Measurements from ENCODE around the gene CMTM5.

DNA sequence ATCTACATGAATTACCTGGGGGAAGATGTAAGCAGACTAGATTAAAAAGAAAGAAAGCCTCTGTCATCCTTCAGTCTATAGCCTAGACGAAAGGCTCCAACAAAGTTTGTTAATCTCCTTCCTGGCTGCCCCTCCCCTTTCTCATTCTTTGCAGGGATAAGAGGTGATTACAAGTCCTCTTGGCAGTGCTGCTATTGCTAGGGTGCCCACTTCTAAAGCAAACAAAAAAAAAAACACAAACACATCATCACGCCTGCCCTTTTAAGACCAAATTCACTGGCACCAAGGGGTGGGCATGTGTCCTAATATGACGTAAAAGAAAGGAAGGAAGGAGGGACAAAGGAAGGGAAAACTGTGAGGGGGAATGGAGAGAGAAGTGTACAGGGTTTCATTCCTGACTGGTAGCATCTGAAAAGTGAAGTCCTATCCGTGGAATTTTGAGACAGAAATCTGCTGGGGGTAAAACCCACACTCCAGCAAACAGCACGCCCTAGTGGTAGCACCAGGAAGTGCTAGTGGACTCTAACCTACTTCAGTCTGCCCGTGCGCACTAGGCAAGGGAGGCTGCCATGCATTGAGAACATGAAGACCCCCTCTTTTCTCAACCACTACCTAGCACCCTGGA lies 2.7 kb upstream of the SLC7A7 start:
- RAMPAGE, long total RNA: no peak
- RRBS, 2 experiments: no CpG with 5 or more reads among the region's 7 CpGs
CAGE:
- cytosol, long polyA minus RNA: no peak
- cytosol, long polyA plus RNA: no peak
- long polyA plus RNA: no peak
- nucleolus, long total RNA: no peak
- nucleus, long polyA plus RNA: no peak
- nucleus, long total RNA: no peak

DNA sequence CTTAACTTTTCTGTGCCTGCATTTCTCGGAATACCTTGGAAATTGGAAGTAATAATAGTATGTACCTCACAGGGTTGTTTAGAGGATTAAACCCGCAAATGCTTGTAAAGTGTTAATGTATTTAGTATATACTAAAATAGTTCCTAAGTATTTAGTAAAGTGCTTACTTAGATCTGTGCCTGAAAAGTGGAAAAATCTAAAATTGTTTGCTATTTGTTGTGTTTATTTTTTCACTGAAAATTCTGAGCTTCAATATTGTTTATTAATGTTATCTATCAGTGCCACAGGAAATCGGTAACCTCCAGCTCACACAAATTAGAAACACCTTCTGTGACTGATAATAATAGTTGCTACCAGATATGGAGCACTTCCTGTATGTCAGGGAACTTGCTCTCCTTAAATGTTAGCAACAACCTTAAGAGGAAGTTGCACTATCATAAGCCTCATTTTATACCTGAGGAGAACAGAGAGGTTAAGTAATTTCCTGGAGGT lies 779 bp upstream of the LRP10 start:
- RAMPAGE, long total RNA: no peak
- RRBS, 2 experiments: no CpG with 5 or more reads among the region's 3 CpGs
CAGE:
- cytosol, long polyA minus RNA: no peak
- cytosol, long polyA plus RNA: no peak
- long polyA plus RNA: no peak
- nucleolus, long total RNA: no peak
- nucleus, long polyA plus RNA: no peak
- nucleus, long total RNA: no peak

DNA sequence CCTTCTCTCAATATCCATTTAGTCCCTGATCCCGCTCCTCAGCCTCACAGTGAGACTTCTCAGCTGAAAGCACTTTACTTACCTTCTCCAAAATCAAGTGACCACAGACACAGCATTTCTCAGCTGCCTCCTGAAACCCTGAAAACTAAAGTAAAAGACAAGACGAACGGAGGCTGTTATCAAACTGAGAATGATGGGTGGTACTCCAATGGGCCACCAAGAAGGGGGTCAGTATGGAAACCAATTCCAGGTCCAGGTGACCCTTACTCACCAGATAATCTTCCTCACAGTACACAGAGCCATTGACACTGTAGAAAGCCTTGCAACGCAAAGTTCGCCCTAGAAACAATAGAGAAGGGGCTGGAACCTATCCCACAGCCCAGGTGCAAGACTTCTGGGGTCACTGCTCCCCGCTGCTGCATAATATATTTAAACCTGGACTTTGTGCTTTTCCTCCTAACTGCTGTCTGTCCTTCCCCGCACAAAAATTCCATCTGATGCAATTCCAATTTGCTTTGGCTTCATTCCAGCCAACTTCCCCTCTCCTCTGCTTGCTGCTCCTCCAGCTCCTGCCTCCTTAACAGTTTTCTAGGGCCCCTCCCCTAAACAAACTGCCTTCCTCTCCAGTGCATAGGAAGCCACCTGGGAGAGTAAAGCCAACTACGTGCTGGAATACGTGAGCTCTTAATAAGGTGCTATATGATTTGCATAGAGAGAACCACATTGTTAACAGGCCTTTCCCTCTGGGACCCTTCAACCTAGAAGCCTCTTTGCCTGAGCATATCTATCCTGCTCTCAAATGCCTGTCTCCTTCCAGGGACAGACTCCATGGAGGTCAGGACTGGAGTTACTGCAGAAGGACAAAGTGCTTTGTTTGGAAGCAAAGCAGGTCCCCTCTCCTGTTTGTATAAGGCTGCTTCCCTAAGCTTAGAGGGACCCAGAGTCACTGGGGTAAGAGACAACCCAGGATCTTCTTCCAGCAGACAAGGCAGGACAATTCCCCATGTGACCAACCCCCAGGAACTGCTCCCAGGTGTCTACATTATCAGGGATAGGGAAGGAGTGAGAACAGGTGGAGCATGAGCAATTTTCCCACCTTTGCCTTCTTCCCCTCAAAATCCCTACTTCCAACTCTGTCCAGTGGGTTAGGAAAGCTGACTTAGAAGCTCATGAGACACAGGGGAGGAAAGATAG lies 5.6 kb downstream of the AJUBA start:
- RAMPAGE, long total RNA: no peak
- RRBS, 2 experiments: no CpG with 5 or more reads among the region's 9 CpGs
CAGE:
- cytosol, long polyA minus RNA: no peak
- cytosol, long polyA plus RNA: start-site peak on the minus strand centred at position 574 of the sequence, 62 bp wide, 169 and 196 reads in 2 replicates
- long polyA plus RNA: start-site peak on the minus strand centred at position 576 of the sequence, 58 bp wide, 386 and 262 reads in 2 replicates
- nucleolus, long total RNA: start-site peak on the minus strand centred at position 623 of the sequence, 83 bp wide, 27 reads
- nucleus, long polyA plus RNA: start-site peak on the minus strand centred at position 580 of the sequence, 68 bp wide, 86 and 77 reads in 2 replicates
- nucleus, long total RNA: no peak

DNA sequence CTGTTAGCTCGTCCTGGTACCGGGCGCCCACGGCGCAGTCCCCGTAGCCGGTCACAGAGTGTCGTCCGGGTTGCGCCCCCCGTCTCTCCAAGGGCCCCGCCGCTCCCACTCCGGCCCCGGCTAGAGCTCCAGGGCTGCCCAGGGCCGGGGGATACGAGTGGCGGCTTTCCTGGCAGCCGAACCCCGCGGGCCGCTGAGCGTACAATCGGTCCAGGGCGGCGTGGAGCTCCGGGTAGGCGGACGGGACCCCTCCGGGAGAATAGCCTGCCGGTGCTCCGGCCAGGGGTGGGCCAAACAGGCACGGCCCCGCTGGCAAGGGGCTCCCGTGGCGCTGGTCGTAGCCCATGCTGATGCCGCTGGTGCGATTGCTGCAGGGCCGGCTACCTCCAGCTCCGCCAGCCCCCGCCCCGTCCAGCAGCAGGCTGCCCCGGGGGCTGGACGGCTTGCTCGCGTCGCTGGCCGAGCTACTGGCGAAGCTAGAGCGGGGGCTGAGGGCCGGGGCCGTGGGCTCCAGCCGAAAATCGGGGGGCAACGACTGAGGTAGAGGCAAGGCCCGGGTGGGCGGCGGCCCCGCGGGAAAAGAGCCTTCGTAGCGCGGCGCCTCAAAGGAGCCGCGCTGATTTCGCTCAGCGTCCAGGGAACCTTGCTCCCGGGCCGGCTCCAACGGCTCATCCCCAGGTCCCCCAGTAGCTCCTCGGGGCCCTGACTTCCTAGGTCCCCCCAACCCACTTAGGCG lies 760 bp downstream of the AJUBA start:
- RAMPAGE, long total RNA: no peak
- RRBS, 2 experiments: 24 to 25% methylated on average over 41 to 49 of the region's 74 CpGs
CAGE:
- cytosol, long polyA minus RNA: no peak
- cytosol, long polyA plus RNA: no peak
- long polyA plus RNA: no peak
- nucleolus, long total RNA: no peak
- nucleus, long polyA plus RNA: no peak
- nucleus, long total RNA: no peak

DNA sequence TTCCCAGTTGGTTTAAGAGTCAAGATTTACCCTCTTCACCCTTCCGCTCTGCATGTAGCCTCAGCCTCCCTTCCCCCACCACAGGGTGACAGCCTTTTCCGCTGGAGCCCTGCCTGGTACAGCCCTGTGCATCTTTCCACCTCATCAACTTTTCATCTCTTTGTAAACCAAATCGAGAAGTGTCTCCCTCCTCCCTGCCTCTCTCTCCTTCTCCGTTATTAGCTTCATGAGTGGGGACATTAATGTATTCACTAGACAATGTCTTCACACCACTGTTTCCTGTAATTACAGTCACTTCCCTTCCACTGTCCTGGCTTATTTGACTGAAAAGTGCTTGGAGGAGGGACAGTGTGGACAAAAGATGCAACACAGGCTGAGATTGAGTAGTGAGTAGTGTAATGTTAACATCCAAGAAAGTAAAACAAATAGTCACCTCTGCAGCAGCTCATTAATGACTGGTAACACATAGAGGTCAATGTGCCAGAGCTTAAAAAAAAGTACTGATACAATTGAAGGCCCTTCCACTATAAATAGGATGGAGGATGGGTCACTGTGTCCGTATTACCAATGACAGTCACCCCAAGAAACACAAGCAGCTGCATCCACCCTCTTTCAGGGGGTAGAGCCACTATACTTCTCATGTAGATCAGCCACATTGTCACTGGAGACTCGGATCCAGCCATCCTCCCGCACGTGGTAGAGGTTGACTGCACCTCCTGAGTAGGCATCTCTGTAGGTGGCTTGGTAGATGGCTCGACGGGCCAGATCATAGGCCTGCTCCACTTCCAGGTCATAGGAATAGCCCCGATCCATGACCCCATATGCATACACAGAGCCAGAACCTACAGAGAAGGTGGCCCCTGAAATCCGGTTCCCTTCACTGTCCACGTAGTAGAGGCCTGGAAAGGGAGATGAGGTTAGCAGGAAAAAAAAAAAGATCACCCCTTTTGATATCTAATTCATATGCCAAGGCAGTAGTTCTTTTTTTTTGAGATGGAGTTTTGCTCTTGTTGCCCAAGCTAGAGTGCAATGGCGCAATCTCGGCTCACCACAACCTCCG lies 8.9 kb downstream of the PSMB5 start:
- RAMPAGE, long total RNA: no peak
- RRBS, 2 experiments: no CpG with 5 or more reads among the region's 16 CpGs
CAGE:
- cytosol, long polyA minus RNA: no peak
- cytosol, long polyA plus RNA: start-site peak on the minus strand centred at position 546 of the sequence, 131 bp wide, 551 and 885 reads in 2 replicates; start-site peak on the minus strand centred at position 715 of the sequence, 9 bp wide, 74 and 49 reads in 2 replicates
- long polyA plus RNA: no peak
- nucleolus, long total RNA: no peak
- nucleus, long polyA plus RNA: no peak
- nucleus, long total RNA: no peak

DNA sequence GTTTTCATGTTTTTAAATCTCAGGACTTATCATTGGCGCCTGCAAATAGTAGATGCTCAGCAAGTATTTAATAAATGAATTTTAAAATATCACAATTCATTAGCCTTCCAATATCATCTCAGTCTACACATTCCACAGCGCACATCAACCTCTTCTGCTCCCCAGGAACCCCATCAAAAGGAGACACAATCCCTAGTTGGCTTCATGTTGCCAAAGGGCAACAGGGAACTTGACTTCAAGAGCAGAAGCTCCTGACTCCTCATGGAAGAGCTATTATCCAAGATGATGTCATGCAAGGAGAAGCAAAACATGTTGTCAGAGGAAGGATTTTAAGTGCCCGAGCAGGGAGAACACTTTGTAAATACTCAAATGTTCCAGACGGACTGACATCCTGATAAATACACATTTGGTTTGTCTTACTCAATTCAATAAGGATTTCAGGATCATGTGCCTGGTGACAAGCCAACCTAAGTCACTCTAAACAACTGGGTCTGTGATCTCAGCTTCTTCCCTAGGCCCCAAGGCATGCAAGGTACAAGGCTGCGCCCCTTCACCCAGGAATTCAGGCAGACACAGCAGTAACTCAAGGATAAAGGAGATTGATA lies 26.6 kb upstream of the CEBPE start:
- RAMPAGE, long total RNA: no peak
- RRBS, 2 experiments: no CpG with 5 or more reads among the region's 5 CpGs
CAGE:
- cytosol, long polyA minus RNA: no peak
- cytosol, long polyA plus RNA: no peak
- long polyA plus RNA: no peak
- nucleolus, long total RNA: no peak
- nucleus, long polyA plus RNA: no peak
- nucleus, long total RNA: no peak

DNA sequence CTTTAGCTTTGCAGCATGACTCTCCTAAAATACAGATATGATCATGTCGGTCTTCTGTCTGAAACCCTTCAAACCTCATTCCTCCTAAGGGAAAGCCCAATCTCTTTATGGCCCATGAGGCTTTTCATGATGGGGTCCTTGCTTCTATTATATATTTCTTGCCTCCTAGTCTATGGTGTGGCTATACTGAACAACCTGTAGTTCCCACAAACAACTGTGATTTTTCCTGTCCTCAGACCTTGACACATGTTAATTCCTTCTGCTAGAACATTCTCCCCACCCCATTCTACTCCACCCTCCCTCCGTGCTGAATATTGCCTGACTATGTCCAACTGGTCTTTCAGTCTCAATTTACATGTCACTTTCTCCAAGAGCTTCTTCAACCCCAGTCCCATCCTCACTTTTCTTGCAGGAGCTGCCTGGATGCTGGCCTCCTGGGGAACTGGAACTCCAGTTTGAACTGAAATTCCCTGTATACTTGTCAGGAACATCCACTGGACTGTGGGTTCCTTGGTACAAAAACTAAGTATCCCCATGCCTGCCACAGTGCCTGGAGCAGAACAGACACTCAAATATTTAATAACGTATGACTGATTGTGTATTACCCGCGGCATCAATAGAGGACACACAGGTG lies 25.9 kb downstream of the SLC7A8 start:
- RAMPAGE, long total RNA: no peak
- RRBS, 2 experiments: no CpG with 5 or more reads among the region's 5 CpGs
CAGE:
- cytosol, long polyA minus RNA: no peak
- cytosol, long polyA plus RNA: no peak
- long polyA plus RNA: no peak
- nucleolus, long total RNA: no peak
- nucleus, long polyA plus RNA: no peak
- nucleus, long total RNA: no peak

- RAMPAGE, long total RNA: no peak
- RRBS, 2 experiments: no CpG with 5 or more reads among the region's 5 CpGs
CAGE:
- cytosol, long polyA minus RNA: no peak
- cytosol, long polyA plus RNA: no peak
- long polyA plus RNA: no peak
- nucleolus, long total RNA: no peak
- nucleus, long polyA plus RNA: no peak
- nucleus, long total RNA: no peak
These were observed 7.3 kb downstream of the PPP1R3E start for GRCh38 chr14:23295423-23295685.

DNA sequence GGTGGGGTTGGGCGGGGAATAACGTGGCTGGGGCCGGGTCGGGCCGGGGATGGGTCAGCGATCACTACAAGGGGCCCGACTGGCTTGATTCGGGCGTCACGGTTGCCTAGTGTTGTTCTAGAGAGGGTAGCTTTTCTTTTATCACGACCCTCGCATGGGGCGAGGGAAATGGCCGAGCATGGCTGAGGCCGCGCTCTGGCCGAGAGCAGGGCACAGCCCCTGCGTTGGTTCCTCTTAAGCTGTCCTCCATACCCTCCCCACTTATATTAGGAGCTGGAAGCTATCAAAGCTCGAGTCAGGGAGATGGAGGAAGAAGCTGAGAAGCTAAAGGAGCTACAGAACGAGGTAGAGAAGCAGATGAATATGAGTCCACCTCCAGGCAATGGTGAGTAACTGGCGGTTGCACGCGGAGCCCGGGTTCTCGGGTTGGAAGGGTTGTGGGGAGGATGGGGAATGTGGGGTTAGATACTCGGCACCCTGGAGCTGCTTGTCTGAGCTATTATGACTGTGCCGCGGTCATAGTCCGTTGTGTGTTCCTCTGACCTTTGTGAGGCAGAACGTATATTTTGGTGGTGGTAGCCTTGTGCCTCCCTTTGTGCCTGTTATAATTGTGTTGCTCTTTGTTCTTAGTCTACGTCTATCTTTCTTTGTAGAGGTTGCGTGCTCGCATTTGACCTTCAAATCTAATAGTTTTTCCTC lies 803 bp downstream of the PABPN1 start:
- RAMPAGE, long total RNA: no peak
- RRBS, 2 experiments: 0% methylated on average over 3 of the region's 33 CpGs
CAGE:
- cytosol, long polyA minus RNA: no peak
- cytosol, long polyA plus RNA: no peak
- long polyA plus RNA: no peak
- nucleolus, long total RNA: no peak
- nucleus, long polyA plus RNA: no peak
- nucleus, long total RNA: no peak

DNA sequence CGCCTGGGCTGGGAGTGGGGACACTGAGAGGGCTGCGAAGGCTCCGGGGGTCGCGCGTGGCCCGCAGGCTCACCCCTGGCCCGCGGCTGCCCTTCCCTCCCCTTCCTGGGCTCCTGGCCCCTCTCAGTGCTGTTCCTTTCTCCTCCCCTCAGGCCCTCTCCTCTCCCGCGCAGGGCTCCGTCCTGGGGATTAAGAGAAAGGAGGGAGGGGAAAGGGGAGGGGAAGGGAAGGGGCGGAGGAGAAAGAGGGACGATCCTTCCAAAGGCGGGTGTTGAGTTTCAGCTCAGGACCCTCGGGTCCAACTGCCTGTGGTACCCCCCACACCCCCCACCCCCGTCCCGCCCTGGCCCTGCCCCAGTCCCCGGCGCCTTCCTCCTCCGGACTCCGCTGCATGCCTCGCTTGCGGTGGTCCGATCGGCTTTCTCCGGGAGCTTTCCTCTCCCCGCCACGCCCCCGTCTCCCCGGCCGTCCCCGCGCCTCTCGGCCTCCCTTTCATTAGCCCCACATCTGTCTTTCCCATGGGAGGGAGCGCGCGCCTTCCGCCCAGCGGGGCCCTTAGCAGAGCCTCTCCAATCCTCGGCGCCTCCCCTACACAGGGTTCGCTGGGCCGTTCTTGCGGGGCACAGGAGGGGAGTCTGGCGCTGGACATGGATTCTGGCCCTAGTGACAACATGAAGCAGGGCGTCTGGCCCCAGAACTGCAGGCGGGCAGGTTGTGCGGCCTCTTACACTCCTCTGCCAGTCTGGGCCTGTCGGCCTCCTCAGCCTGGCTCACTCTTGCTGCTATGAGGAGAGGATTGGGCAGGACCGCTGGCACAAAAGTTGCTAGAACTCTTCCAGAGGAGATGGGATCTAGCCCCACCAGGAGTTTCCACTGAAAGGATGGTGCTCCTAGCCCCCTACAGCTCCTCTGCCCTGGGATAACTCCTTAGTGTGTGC lies 1.4 kb upstream of the EFS start:
- RAMPAGE, long total RNA: no peak
- RRBS, 2 experiments: 56 to 64% methylated on average over 10 to 13 of the region's 51 CpGs
CAGE:
- cytosol, long polyA minus RNA: no peak
- cytosol, long polyA plus RNA: no peak
- long polyA plus RNA: no peak
- nucleolus, long total RNA: no peak
- nucleus, long polyA plus RNA: no peak
- nucleus, long total RNA: no peak

DNA sequence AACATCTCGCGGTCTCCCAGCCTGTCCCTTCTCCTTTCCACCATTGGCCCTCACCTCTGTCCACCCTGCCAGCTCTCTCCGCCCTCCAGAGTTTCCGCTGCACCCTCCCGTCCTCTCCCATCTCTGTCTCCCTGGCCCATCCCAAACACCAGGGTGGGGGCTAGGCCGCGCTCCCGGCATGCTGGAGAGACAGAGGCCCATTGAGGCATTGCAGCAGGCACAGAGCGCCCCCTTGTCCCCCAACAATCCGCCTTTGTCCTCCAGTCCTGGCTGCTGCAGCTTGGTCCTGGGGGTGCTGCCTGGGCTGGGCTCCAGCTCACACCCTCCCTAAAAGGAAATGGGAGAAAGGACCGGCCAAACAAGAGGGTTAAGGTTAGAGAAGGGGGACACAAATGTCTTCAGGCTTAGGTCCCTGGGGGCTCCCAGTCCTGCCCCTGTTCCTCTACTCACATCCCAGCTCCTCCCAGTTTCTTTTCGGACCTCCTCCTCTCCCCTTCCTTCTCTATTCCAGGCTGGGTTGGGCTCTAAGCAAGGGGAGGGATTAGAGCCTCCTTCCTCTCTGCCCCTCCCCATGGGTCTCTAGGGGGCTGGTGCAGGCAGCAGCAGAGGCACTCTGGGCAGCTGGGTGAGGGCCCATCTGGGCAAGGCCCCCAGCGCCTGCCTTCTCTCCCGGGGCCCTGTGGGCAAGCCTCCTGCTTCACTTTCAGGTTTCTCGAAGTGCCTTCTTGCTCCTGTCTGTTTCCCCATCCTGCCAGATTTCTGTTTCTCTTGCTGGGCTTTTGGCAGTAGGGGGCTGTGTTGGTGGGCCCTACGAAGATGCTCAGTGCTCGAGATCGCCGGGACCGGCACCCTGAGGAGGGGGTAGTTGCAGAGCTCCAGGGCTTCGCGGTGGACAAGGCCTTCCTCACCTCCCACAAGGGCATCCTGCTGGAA lies at the start of gene CMTM5:
Gene CMTM5, plus strand, starts transcription at position 611 of the 933 bp plus-strand sequence.
- RAMPAGE, long total RNA: no peak
- RRBS, 2 experiments: no CpG with 5 or more reads among the region's 22 CpGs
CAGE:
- cytosol, long polyA minus RNA: no peak
- cytosol, long polyA plus RNA: no peak
- long polyA plus RNA: no peak
- nucleolus, long total RNA: no peak
- nucleus, long polyA plus RNA: no peak
- nucleus, long total RNA: no peak

DNA sequence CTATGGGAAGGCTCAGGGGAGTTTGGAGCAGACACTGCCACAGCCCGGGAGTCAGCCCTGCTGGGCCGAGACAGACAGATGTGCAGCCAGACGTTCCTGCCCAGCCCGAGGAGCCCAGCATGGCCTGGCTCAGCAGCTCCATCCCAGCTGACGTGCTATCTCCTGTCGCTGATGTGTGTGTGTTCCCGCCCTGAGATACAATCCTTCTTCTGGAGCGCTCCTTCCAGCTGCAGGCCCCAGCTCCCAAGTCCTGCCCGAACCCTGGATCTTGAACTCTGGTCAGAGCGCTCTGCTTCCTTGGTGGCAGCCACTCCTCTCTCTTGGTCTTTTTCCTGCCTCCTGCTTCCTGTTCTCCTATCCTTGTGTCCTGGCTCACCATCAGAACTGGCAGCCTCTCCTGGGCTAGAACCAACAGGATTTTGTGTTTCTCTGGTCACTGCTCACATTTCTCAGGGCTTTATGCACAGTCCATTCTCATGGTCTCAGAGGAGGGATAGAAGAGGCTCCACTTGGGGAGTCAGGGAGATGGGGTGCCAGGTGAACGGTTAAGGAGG lies 3.8 kb downstream of the CMTM5 start:
- RAMPAGE, long total RNA: no peak
- RRBS, 2 experiments: no CpG with 5 or more reads among the region's 11 CpGs
CAGE:
- cytosol, long polyA minus RNA: no peak
- cytosol, long polyA plus RNA: no peak
- long polyA plus RNA: no peak
- nucleolus, long total RNA: no peak
- nucleus, long polyA plus RNA: no peak
- nucleus, long total RNA: no peak

DNA sequence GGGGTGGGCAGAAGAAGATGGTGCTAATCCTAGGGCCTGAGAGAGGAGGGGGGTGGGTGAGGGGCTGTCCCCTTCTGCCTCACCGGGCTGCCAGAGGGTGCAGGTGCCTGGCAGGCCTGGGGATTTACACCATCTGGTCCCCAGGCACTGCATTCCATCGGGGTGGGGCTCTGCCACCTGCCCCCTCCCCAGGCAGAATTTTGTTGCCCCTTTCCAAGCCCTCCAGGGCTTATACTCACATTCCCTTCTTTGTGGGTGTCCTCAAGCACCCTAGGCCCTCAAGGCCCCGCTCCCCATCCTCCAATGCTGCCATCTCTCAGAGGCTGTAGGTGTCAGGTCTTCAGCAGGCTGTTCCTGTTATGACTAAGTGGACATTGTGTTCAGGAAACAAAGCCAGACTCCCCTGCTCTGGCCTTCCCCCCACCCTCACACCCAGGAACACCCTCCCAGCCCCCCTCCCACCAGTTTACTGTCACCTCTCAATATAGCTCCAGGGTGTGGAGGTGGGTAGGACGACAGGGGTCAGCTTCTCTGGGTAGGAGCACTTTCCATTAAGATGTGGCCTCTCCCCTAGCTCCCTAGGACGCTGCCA lies 1.3 kb upstream of the MYH6 start:
- RAMPAGE, long total RNA: no peak
- RRBS, 2 experiments: no CpG with 5 or more reads among the region's 5 CpGs
CAGE:
- cytosol, long polyA minus RNA: no peak
- cytosol, long polyA plus RNA: no peak
- long polyA plus RNA: no peak
- nucleolus, long total RNA: no peak
- nucleus, long polyA plus RNA: no peak
- nucleus, long total RNA: no peak

GRCh38 chr14:23414345-23415012 lies 6.4 kb upstream of the MYH6 start:
- RAMPAGE, long total RNA: no peak
- RRBS, 2 experiments: no CpG with 5 or more reads among the region's 9 CpGs
CAGE:
- cytosol, long polyA minus RNA: no peak
- cytosol, long polyA plus RNA: no peak
- long polyA plus RNA: no peak
- nucleolus, long total RNA: no peak
- nucleus, long polyA plus RNA: no peak
- nucleus, long total RNA: no peak

DNA sequence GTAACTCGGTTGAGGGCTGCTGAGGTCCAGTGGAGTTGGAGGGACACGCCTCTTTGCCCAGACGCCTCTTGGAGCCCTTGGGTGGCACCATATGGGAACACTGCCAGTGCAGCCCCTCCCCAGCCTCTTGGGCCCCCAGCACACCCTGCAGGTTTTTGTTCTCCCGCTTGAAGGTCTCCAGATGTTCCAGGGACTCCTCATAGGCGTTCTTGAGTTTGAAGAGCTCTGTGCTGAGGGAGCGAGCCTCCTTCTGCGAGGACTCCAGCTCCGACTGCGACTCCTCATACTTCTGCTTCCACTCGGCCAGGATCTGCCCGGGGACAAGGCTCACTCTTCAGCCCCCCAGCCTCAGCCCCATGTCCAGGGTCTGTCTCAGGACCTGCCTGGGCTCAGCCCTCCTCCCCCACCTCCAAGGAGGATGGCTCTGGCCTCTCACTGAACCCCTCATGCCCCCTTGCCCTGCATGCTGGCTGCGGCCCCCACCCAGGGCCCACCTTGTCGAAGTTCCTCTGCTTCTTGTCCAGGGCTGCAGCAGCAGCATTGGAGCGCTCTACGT lies 9.0 kb upstream of the MYH6 start:
- RAMPAGE, long total RNA: no peak
- RRBS, 2 experiments: no CpG with 5 or more reads among the region's 15 CpGs
CAGE:
- cytosol, long polyA minus RNA: no peak
- cytosol, long polyA plus RNA: no peak
- long polyA plus RNA: no peak
- nucleolus, long total RNA: no peak
- nucleus, long polyA plus RNA: no peak
- nucleus, long total RNA: no peak

GRCh38 chr14:23524809-23525381 lies 26.7 kb downstream of the ZFHX2 start:
- RAMPAGE, long total RNA: no peak
- RRBS, 2 experiments: no CpG with 5 or more reads among the region's 19 CpGs
CAGE:
- cytosol, long polyA minus RNA: no peak
- cytosol, long polyA plus RNA: no peak
- long polyA plus RNA: no peak
- nucleolus, long total RNA: no peak
- nucleus, long polyA plus RNA: no peak
- nucleus, long total RNA: no peak

- RAMPAGE, long total RNA: no peak
- RRBS, 2 experiments: no CpG with 5 or more reads among the region's 3 CpGs
CAGE:
- cytosol, long polyA minus RNA: no peak
- cytosol, long polyA plus RNA: no peak
- long polyA plus RNA: no peak
- nucleolus, long total RNA: start-site peak on the minus strand at chr14:23561563-23561607, 15 reads
- nucleus, long polyA plus RNA: no peak
- nucleus, long total RNA: no peak
These were observed 5.4 kb downstream of the THTPA start for GRCh38 chr14:23561433-23561909.

DNA sequence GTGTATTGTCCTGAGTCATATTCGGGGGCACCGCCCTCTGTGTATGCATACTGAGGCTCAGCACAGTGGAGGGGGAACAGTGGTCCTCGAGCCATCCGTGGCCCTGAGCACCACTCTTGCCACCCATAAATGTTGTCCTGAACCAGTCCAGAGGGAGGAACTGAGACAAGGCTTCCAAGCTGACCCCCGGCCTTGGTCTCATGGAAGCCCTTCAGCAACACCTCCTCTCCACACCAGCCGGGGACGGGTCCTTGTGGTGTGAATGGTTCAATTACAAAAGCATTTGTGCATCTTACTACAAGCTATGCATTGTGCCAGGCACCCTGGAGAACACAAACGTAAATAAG lies 9.8 kb downstream of the DHRS2 start:
- RAMPAGE, long total RNA: no peak
- RRBS, 2 experiments: 67% methylated on average over 1 of the region's 8 CpGs; no CpG with 5 or more reads in 1 of the 2 experiments
CAGE:
- cytosol, long polyA minus RNA: no peak
- cytosol, long polyA plus RNA: no peak
- long polyA plus RNA: no peak
- nucleolus, long total RNA: no peak
- nucleus, long polyA plus RNA: no peak
- nucleus, long total RNA: no peak

GRCh38 chr14:23969621-23970291 lies 16.2 kb downstream of the DHRS4 start:
- RAMPAGE, long total RNA: start-site peak on the plus strand at chr14:23969874-23970055, 49 and 37 reads in 2 replicates
- RRBS, 2 experiments: no CpG with 5 or more reads among the region's 54 CpGs
CAGE:
- cytosol, long polyA minus RNA: no peak
- cytosol, long polyA plus RNA: no peak
- long polyA plus RNA: no peak
- nucleolus, long total RNA: no peak
- nucleus, long polyA plus RNA: no peak
- nucleus, long total RNA: no peak

GRCh38 chr14:24006612-24007299 lies 18.0 kb downstream of the DHRS4L2 start:
- RAMPAGE, long total RNA: start-site peak on the plus strand at chr14:24007001-24007116, 45 and 62 reads in 2 replicates
- RRBS, 2 experiments: no CpG with 5 or more reads among the region's 57 CpGs
CAGE:
- cytosol, long polyA minus RNA: no peak
- cytosol, long polyA plus RNA: no peak
- long polyA plus RNA: no peak
- nucleolus, long total RNA: no peak
- nucleus, long polyA plus RNA: no peak
- nucleus, long total RNA: no peak

Data from GM12878 (cell line).